Adrenal gland (tissue), 7 donors: ENCODE measurements around the genes POLDIP2 and NEK8.

DNA sequence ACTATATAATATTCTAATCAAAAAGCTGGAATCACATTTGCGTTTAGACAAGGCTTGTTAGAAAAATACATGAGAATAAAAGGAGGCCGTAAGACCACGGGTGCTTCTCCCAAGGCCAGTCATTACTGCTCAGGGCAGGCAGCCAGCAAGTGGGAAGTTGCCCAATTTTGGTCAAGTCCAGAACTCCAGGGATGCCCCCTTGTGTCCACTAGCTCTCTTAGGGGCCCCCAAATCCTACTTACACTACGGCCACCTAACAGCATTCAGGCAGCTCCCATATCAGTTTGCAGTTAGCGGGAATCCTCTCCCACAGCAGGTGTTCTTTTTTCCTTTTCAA lies 26.0 kb upstream of the LYRM9 start:
- PRO-cap, 3 experiments: peak in 1 of 3 experiments; most common minus-strand start position 127 of the sequence (in 1)
- RAMPAGE, long total RNA, 4 experiments: no peak in any of the 4 experiments
- RRBS: no CpG with 5 or more reads among the region's 5 CpGs

GRCh38 chr17:28030223-28030770 lies 12.2 kb upstream of the NLK start:
- PRO-cap, 3 experiments: peak in 2 of 3 experiments; most common plus-strand start chr17:28030646 (in 1); most common minus-strand start chr17:28030449 (in 1)
- RAMPAGE, long total RNA, 4 experiments: no peak in any of the 4 experiments
- RRBS: no CpG with 5 or more reads among the region's 4 CpGs

GRCh38 chr17:28034166-28034955 lies 8.1 kb upstream of the NLK start:
- PRO-cap, 3 experiments: no peak in any of the 3 experiments
- RAMPAGE, long total RNA, 4 experiments: no peak in any of the 4 experiments
- RRBS: no CpG with 5 or more reads among the region's 6 CpGs

- PRO-cap, 3 experiments: no peak in any of the 3 experiments
- RAMPAGE, long total RNA, 4 experiments: no peak in any of the 4 experiments
- RRBS: 78% methylated on average over 17 of the region's 59 CpGs
Measured at GRCh38 chr17:28306628-28307739, 12.0 kb upstream of the TMEM97 start.

DNA sequence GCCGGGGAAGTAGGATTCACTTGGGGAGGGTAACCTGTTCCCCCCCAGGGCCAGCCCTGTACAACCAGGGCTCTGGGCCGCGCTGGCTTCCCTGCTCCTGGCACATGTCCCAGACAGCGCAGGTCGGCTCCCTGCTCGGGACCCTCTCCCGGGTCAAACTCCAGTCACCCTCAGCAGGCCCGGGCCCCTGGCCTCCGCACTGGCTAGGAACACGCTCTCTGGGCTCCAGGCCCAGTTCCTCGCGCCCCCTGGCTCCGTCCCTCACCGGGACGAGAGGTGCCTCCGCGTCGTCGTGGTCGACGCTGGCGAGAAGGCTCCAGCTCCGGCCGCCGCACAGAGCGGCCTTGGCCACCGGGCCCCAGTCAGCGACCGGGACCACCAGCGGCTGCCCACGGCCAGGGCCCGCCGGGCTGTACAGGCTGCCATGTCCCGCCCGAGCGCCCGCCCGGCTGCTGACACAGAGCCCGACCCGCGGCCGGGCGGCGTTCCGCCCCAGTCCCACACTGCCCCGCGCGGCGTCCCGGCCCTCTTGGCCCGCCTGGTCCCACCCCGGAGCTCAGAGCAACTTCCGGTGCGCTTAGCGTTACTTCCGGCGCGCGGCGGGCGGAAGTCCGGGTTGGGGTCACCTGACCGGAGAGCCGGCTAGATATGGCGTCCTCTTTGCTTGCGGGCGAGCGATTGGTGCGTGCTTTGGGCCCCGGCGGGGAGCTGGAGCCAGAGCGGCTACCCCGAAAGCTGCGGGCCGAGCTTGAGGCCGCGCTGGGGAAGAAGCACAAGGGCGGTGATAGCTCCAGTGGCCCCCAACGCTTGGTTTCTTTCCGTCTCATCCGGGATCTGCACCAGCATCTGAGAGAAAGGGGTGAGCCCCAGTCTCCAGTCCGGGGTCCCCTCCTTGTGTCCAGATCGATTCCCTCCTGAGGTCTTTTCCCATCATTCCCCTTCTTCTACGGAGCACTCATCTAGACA lies at the start of gene POLDIP2:
Gene POLDIP2 (minus strand): TSS at position 505 of the 966 bp plus-strand sequence.
- PRO-cap, 3 experiments: peak in 3 of 3 experiments; most common plus-strand start position 635 of the sequence (in 2); most common minus-strand start position 502 of the sequence (in 2)
- RAMPAGE, long total RNA, 4 experiments: start-site peak on the plus strand in 4 of 4 experiments, centred at positions 622 to 643 of the sequence, 25 to 241 reads per replicate; start-site peak on the minus strand in 1 of 4 experiments, centred at position 441 of the sequence, 172 reads per replicate
- RRBS: 1% methylated on average over 39 of the region's 84 CpGs

DNA sequence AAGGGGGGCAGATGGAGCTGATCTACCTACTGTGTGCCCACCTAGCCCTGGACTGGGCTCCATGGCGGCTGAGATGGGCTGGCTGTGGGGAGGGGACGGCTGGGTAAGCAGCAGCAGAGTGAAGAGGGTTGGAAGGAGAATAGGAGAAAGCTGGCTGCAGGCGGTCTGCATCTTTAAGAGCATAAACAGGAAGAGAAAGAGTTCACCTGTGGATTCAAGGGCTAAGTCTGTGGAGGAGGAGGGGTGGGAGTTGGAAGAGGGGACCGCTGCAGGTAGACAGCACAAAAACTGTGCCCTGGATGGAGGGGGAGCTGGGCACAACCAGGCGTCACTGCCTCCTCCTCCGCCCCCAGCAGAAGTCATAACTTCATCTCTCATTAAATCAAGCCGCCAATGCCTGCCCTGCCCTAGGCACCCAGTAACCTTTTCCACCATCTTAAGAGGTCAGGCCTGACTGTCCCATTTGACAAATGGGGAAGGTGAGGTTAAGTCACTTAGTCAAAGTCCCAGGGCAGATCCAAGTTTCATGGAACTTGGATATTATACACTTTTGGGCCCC lies 726 bp downstream of the SLC13A2 start:
- PRO-cap, 3 experiments: no peak in any of the 3 experiments
- RAMPAGE, long total RNA, 4 experiments: no peak in any of the 4 experiments
- RRBS: no CpG with 5 or more reads among the region's 7 CpGs

DNA sequence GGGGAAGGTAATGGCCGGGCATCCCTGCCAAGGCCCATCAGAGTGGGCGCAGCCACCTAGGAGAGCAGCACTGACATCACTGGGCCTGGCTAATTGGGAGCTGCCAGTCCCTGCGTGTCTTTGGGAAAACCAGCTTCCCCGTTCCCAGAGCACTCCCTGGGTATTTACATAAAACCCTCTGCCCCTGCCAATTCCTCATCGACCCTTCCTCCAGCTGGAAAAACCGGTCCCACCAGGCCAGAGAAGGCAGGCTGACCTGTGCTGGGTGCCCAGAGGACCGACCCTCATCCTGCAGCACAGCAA lies 8.3 kb upstream of the FOXN1 start:
- PRO-cap, 3 experiments: no peak in any of the 3 experiments
- RAMPAGE, long total RNA, 4 experiments: no peak in any of the 4 experiments
- RRBS: no CpG with 5 or more reads among the region's 7 CpGs

DNA sequence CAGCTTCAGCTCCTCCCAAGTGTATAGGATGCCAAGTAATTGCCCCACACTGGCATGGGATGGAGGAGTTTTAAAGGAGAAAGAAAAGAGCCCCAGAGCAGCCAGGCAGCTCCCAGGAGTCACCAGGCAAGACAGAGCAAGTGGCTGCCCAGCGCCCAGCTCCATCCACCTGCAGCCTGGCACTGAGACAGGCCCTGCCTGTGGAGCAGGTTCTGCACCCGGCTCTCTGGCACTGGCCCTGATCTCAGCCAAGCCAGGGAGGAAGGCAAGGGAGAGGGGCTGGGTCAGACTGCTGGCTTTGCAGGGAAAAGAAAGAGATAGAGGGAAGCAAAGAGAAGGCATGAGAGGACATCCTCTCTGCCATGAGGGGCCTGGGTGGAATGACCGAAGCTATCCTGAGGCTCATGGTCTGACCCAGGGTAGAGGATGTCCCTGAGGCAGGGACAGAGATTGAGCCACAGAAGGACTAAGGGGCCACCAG lies 21.8 kb downstream of the FOXN1 start:
- PRO-cap, 3 experiments: no peak in any of the 3 experiments
- RAMPAGE, long total RNA, 4 experiments: no peak in any of the 4 experiments
- RRBS: no CpG with 5 or more reads among the region's 3 CpGs

DNA sequence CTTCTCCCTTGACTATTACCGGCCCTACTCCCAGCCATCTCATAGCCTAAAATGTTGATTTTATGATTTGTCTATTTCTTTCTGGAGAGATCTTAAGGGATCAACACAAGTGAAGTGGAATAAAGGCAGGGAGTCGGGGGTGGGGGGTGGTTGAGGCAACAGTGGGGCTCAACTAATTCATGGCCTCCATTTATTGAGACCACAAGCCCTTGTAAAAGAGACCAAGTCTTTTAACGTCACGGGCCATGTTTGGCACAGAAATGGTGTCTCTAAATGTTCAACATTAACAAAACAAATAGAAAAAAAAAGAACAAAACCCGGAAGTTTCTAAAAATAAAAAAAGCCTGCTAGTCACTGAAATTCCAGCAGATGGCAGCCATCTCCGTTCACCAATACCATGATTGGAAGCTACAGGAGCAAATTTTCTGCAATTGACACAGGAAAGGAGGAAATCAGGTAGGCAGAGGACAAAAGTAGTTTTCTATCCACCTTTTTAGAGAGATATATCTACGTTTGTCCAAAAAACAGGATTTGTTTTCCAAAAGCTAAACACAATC lies 1.8 kb upstream of the BLTP2 start:
- PRO-cap, 3 experiments: no peak in any of the 3 experiments
- RAMPAGE, long total RNA, 4 experiments: no peak in any of the 4 experiments
- RRBS: no CpG with 5 or more reads among the region's 7 CpGs

DNA sequence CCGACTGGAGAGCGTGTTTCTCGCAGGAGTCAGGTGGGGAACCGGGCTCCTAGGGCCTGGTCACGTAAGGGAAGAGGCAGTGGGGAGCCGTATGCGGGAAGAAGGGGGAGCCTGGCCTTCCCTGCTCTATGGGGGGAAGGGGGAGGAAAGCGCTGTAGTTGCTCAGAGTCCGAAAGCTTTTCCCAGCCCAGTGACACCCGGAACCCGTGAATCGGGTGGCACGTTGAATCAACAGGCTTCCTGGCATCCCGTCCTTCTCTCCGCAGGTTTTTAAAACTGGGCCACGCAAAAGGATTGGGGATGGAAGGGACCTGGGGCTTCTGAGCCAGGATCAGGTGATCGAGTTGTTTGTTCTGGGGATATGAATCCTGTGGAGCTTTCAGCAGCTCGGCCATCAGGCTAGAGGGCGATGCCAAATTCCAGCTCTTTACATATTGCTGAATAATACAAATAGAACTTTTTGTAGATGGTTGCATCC lies 385 bp downstream of the SUPT6H start:
- PRO-cap, 3 experiments: peak in 1 of 3 experiments; most common plus-strand start position 288 of the sequence (in 1); most common minus-strand start position 278 of the sequence (in 1)
- RAMPAGE, long total RNA, 4 experiments: no peak in any of the 4 experiments
- RRBS: no CpG with 5 or more reads among the region's 19 CpGs

- PRO-cap, 3 experiments: no peak in any of the 3 experiments
- RAMPAGE, long total RNA, 4 experiments: no peak in any of the 4 experiments
- RRBS: no CpG with 5 or more reads among the region's 6 CpGs
Measured at GRCh38 chr17:28676177-28676560, 14.2 kb downstream of the SUPT6H start.

- PRO-cap, 3 experiments: peak in 3 of 3 experiments; most common plus-strand start chr17:28728836 (in 2); most common minus-strand start chr17:28728737 (in 3)
- RAMPAGE, long total RNA, 4 experiments: start-site peak on the plus strand in 1 of 4 experiments, at chr17:28728758-28728798 at its widest, 29 reads per replicate
- RRBS: no CpG with 5 or more reads among the region's 56 CpGs
Measured at GRCh38 chr17:28728532-28729417, at the start of gene NEK8. NEK8 (plus strand) TSS chr17:28728788.

DNA sequence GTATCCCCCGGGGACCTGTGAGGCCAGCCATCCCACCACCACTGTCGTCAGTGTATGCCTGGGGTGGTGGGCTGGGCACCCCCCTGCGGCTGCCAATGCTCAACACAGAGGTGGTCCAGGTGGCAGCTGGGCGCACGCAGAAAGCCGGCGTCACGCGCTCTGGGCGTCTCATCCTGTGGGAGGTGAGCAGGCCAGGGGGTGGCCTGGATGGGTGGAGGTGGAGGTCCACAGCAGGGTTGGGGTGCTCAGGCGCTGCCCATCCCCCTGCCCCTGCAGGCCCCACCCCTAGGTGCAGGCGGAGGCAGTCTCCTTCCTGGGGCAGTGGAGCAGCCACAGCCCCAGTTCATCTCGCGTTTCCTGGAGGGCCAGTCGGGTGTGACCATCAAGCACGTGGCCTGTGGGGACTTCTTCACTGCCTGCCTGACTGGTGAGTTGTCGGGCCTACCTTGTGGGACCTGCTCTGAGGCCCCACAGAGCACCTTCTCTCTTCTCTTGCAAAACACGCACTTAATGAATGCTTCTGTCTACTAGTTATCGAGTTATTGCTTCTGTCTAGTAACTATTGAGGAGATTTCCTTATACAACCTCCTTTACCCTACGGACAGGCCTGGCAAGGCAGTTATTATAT lies 5.9 kb upstream of the TRAF4 start:
- PRO-cap, 3 experiments: no peak in any of the 3 experiments
- RAMPAGE, long total RNA, 4 experiments: no peak in any of the 4 experiments
- RRBS: no CpG with 5 or more reads among the region's 20 CpGs

DNA sequence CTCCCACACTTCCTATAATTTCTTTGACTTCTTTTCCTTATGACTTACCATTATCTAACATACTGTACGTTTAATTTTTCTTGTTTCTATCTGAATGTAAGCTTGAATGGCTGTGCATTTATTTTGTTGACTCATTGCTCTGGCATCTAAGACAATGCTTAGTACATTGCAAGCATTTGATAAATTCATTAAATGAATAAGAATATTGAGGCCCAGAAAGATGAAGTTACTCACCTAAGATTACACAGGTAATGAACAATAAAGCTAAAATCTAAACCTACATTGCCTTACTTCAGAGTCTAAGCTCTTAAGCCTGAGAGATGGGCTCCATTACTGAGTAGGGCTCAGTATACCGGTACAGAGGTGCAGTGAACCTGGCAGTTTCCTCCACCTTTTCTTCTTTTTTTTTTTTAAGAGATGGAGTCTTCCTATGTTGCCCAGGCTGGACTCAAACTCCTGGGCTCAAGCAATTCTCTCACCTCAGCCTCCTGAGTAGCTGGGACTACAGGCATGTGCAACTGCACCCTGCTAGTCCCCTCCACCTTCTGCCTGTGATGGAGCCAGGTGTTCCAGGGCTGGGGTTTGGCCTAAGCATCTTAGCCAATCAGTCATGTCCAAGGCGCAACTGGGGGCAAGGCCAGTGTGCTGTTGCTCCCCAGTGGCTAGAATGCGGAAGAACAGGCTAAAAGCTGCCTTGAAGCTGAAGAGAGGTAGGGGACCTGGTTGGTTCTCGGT lies 18.8 kb downstream of the FLOT2 start:
- PRO-cap, 3 experiments: no peak in any of the 3 experiments
- RAMPAGE, long total RNA, 4 experiments: no peak in any of the 4 experiments
- RRBS: no CpG with 5 or more reads among the region's 5 CpGs

- PRO-cap, 3 experiments: no peak in any of the 3 experiments
- RAMPAGE, long total RNA, 4 experiments: no peak in any of the 4 experiments
- RRBS: no CpG with 5 or more reads among the region's 8 CpGs
Measured at GRCh38 chr17:28893837-28894266, 3.7 kb downstream of the FLOT2 start.

DNA sequence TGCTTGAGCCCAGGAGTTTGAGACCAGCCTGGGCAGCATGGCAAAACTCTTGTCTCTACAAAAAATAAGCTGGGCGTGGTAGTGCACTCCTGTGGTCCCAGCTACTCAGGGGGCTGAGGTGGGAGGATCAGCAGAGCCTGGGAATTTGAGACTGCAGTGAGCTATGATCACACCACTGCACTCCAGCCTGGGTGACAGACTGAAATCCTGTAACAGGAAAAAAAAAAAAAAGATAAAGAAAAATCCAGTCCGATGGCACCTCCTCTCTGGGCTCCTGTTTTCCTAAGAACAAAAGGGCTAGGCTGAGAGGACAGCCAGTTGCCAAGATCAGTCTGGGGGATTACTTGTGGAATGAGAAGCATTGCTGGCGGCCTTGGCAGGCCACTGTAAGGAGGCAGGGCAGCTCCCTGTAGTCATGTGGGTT lies 2.9 kb upstream of the PIPOX start:
- PRO-cap, 3 experiments: no peak in any of the 3 experiments
- RAMPAGE, long total RNA, 4 experiments: no peak in any of the 4 experiments
- RRBS: no CpG with 5 or more reads among the region's 3 CpGs

- PRO-cap, 3 experiments: peak in 3 of 3 experiments; most common plus-strand start chr17:29149012 (in 2); most common minus-strand start chr17:29148729 (in 1)
- RAMPAGE, long total RNA, 4 experiments: start-site peak on the minus strand in 1 of 4 experiments, at chr17:29148937-29148960 at its widest, 8 reads per replicate
- RRBS: no CpG with 5 or more reads among the region's 41 CpGs
Measured at GRCh38 chr17:29148197-29149498, 31.6 kb downstream of the MYO18A start.

- PRO-cap, 3 experiments: no peak in any of the 3 experiments
- RAMPAGE, long total RNA, 4 experiments: no peak in any of the 4 experiments
- RRBS: no CpG with 5 or more reads among the region's 5 CpGs
Measured at GRCh38 chr17:29155942-29156522, 24.2 kb downstream of the MYO18A start.

DNA sequence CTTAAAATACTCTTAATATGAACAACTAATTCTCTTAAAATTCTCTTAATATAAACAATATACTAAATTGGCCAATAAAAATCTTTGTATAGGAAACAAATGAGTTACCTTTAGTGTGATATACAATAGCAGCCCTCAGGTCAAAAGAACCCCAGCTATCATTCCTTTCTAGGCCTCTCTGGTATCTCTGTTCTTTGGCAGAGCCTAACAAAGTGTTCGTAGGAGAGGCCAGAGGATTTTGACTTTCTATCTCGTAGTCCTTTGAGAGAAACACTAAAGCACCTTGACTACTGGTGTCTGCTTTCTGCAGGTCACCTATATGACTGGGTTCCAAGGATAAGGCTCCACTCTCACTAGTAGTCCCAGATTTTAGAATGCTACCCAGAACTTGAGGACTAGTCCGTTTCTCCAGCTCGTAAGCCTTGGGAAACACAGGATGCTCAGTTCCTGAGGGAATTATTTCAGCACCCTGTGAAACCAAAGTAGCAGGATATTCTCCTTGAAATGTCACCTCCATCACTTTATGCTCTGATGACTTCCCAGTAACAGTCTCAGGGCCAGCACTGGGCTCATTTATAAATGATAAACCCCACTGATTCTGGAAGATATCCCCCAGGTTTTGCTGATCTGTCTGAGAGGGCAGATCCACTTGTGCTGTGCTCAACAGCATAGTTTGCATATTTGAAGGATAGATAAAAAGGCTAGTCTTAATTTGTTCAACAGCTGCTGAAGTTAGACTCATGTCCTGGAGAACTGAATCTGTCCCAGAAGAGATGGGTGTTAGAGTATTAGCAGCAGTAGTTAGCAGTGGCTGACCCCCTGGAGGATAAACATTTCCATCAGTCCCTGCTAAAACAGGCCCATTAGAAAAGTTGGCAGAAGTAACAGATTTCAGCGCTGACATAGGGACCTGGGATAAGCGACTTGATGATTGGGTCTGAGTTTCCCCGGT lies 7.8 kb downstream of the NUFIP2 start:
- PRO-cap, 3 experiments: no peak in any of the 3 experiments
- RAMPAGE, long total RNA, 4 experiments: no peak in any of the 4 experiments
- RRBS: no CpG with 5 or more reads among the region's 7 CpGs

DNA sequence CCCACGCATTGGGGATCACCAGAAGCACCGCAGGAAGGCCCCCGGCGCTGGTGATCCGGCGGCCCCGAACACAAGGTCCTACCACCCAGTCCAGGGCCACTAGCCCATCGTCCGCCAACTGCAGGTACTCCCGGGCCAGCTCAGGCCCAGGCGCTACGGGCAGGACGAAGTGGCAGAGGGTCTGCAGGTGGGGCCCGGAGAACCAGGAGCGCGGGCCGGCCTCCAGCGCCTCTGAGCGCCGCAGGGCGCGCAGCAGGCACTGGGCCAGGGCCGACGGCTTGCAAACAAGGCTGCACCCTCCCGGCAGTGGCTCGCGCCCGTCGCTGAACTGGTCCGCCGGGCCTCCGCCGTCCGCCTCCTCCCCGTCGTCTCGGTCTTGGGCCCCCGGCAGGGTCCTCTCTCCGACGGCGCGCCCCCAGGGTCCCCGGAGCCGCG lies 355 bp downstream of the ABHD15 start:
- PRO-cap, 3 experiments: peak in 1 of 3 experiments; most common plus-strand start position 259 of the sequence (in 1)
- RAMPAGE, long total RNA, 4 experiments: no peak in any of the 4 experiments
- RRBS: 3% methylated on average over 41 of the region's 45 CpGs